ENCODE results near the gene KLHL34.

GRCh38 chrX:18927227-18927560, 56.7 kb downstream of the PHKA2 start:
- RRBS = no CpG with 5 or more reads among the region's 10 CpGs

DNA sequence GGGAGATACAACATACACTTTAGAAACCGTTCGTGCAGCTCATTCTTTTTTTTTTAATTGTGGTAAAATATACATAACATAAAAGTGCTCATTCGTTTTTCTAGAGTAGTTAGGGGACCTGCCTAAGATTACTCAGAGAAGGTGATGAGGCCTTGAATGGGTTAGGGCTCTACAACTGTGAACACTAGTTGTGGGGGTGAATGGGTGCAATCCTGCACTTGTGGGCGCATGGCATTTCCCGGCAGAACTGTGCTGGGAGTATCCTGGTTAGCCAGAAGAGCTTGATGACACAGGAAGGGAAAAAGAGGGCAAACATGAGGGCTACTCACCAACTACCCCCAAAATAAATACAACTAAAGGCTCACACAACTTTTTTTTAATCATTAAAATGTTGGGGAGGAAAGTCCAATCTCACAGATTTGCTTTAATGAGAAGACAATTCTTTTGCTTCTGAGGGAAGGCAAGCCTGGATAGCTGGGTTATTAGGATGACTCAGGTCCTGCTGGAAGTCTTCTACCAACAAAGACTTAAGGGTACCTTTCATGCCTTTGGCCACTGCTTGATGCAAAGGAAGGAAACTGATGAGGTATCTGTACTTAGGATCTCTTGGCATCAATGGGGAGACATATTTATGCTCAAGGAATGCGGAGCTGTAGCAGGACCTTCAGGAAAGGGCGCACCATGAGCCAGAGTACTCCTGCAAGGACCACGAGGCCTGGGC, 2.7 kb downstream of the PHKA2 start:
- RRBS = no CpG with 5 or more reads among the region's 8 CpGs

DNA sequence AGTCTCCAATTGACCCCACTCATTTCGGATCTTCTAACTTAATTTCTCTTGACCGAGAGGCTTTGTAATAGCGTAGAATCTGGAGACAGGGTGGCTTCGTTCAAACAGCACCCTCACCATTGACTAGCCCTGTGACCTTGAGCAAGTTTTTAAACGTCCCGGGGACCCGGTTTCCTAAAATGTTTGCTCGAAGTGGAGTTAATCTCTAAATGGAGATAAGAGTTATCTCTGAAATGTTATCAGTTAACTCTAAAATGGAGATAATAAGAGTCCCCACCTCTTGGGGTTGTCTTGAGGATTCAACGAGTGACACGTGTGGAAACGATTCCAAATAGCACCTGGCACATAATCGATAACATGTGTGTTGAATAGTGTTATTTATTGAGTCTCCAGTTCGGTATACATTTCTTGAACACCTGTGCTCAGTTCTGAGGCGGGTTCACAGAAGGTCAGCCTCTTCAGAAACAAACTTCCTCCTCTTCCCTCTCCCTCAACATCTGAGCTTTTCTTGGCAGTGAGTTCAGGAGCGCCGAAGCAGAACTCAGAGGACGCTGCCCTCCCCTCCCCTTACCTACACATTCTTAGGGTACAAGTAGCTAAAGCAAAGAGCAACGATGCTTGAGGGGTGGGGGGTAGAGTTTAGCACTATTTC, 823 bp downstream of the PDHA1 start:
- RRBS = no CpG with 5 or more reads among the region's 18 CpGs

- RRBS = no CpG with 5 or more reads among the region's 6 CpGs
Measured at GRCh38 chrX:19566412-19567049, 51.2 kb upstream of the MAP3K15 start.

DNA sequence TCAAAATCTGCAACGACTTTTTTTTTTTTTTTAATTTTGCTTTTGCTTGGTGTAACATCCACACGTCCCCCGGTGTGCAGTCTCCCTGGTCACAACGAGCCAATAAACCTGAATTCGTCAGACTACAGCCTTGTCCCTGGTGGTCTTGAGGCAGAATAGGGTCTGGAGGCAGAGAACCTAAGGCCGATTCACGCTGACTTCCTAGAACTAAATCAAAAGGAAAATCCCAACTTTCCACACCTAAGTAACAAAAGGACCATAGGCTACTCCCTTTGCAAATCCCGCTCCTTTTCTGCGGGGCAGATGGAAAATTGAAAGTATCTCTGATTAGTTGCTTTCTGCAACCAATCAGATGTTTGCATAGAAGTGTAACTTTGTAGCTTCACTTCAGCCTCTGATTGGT, 125.2 kb upstream of the MAP3K15 start:
- RRBS = no CpG with 5 or more reads among the region's 9 CpGs

DNA sequence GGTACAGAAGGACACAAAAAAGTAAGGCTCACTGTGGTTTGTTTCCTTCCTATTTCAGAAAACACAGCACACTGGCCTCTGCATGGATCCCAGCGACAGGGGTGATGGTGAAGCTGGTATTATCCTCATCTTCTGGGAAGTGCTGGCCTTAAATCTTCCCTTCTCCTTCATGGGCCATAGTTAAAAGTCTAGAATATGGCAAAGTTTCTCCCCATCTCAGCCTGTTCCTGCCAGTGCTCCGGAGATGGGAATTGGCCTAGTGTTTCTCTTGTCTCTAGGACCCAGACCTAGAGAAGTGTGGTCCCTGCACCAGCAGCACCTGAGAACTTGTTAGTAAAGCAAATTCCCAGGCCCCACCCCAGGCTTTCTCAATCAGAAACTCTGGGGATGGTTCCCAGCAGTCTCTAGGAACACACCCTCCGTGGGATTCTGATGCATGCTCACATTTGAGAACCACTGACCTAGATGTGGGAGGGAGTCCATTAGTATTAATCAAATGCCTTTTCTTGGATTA, 132.2 kb upstream of the MAP3K15 start:
- RRBS = no CpG with 5 or more reads among the region's 3 CpGs

DNA sequence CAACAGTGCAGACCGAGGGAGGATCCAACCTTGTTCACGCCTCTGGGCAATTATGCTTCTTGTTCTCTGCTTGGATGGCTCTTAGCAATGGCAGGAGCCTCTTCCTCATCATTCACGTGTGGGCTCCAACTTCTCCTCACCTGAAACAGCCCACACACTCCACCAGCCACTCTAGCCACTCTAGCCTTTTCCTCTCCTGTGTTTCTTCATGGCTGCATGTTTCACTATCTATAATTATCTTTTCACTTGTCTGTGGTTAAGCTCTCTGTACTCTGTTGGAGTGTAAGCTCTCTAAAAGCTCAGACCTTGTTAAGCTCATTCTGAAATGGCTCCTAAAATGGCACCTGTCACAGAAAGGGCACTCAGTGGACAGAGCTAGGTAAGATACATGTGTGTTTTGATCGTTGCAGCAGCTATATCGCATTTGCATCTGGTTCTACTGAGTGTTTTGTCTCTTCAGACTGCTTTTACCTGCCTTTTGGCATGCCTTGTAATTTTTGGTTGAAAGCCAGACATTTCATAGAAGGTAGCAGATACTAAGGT, 80.0 kb downstream of the SH3KBP1 start:
- RRBS = no CpG with 5 or more reads among the region's 5 CpGs

GRCh38 chrX:19824558-19824976, 62.8 kb downstream of the SH3KBP1 start:
- RRBS = no CpG with 5 or more reads among the region's 5 CpGs

- RRBS = no CpG with 5 or more reads among the region's 10 CpGs
Measured at GRCh38 chrX:19863474-19864285, 23.7 kb downstream of the SH3KBP1 start.

DNA sequence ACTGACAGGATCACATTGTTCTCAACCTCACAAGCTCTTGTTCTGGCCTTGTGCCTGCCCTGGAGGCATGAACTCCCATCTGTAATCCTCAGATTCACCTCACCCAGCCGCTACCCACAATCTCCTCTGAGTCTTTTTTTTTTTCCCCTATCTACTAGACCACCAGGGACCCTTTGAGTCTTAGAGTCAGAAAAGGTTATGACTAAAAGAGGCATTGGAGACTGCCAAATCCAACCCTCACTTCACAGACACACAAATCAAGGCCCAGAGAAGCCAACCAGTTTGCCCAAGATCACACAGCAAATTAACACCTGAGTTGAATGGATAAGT, 53.8 kb downstream of the MAP7D2 start:
- RRBS = no CpG with 5 or more reads among the region's 1 CpG

DNA sequence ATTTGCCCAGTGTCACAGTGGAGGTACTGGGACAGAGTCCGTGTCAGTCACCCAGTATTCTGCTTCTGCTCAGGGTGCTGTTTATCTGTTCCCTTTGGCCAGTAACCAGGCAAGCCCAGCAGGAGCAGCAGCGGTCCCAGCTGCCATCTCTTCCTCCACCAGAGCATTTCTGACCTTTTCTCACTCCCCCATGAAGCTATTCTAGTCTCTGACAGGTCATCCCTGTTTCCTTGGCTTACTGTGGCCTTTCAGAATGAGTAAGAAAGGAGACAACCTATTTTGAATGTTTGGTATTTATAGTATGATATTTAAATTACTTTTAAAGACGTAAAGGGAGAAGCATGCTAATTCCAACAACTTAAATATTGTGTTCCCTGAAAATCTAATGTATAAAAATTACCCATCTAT, 60.7 kb downstream of the RPS6KA3 start:
- RRBS = no CpG with 5 or more reads among the region's 3 CpGs

GRCh38 chrX:20263225-20263829, 3.4 kb downstream of the RPS6KA3 start:
- RRBS = no CpG with 5 or more reads among the region's 2 CpGs

- RRBS = 1% methylated on average over 5 of the region's 34 CpGs
Measured at GRCh38 chrX:20265956-20266369, 746 bp downstream of the RPS6KA3 start.

GRCh38 chrX:21655678-21656256, 2.4 kb downstream of the KLHL34 start:
- RRBS = no CpG with 5 or more reads among the region's 46 CpGs

DNA sequence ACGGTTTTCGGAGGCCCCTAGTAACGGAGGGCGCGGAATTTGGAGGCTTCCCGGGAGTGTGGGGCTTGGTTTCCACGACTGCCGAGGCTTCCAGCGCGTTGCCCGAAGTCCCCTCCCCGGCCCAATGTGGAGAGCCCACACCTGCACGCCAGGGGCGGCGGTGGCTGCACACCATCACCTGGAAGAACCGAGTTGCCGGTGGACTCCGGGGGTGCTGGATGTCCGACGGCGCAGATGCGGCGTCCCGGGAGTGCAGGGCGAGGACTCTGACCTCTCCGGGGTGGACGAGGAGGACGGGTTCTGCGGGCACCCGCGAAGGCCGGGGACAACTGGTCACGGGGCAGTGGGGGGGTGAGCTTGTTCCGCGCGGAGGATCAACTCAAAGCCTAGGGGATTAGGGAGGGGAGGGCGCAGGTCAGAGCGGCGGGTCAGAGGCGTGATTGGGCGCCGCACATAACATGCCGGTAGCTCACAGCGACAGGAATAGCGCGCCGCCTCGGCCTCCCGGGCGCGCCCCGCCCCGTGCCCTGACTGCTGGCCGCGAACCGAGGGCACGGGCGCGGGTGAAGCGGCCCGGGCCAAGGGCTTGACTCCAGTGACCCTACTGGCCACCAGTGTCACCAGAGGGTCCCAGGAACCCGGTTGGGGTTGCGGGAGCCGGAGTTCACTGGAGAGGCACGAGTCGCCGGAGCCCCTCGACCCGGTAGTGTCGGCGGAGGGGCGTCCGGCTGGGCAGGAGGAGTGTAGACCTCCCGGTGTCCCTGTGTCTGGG, at the start of gene KLHL34:
Gene KLHL34, minus strand, starts transcription at position 331 of the 772 bp plus-strand sequence.
- RRBS = 12% methylated on average over 44 of the region's 74 CpGs

- RRBS = no CpG with 5 or more reads among the region's 27 CpGs
Measured at GRCh38 chrX:21855991-21856390, 204 bp downstream of the YY2 start.

GRCh38 chrX:21943566-21944183, 3.2 kb downstream of the SMS start:
- RRBS = no CpG with 5 or more reads among the region's 8 CpGs

- RRBS = no CpG with 5 or more reads among the region's 2 CpGs
Measured at GRCh38 chrX:22314576-22315186, 42.0 kb downstream of the CBLL2 start.

DNA sequence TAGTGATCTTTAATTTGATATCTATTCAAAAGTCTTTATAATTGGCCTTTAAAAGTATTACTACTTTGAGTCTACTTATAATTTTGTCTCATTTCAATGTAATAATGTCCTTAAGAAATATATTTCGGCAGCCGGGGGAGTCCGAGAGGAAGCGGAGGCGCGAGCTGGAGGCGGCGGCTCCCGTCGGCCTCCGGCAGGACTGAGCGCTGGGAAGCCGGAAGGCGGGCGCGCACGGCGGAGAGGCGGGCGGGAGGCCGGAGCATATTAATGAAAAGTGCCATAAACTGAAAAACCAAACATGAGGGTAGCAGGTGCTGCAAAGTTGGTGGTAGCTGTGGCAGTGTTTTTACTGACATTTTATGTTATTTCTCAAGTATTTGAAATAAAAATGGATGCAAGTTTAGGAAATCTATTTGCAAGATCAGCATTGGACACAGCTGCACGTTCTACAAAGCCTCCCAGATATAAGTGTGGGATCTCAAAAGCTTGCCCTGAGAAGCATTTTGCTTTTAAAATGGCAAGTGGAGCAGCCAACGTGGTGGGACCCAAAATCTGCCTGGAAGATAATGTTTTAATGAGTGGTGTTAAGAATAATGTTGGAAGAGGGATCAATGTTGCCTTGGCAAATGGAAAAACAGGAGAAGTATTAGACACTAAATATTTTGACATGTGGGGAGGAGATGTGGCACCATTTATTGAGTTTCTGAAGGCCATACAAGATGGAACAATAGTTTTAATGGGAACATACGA, 75.9 kb downstream of the DDX53 start:
- RRBS = no CpG with 5 or more reads among the region's 24 CpGs

DNA sequence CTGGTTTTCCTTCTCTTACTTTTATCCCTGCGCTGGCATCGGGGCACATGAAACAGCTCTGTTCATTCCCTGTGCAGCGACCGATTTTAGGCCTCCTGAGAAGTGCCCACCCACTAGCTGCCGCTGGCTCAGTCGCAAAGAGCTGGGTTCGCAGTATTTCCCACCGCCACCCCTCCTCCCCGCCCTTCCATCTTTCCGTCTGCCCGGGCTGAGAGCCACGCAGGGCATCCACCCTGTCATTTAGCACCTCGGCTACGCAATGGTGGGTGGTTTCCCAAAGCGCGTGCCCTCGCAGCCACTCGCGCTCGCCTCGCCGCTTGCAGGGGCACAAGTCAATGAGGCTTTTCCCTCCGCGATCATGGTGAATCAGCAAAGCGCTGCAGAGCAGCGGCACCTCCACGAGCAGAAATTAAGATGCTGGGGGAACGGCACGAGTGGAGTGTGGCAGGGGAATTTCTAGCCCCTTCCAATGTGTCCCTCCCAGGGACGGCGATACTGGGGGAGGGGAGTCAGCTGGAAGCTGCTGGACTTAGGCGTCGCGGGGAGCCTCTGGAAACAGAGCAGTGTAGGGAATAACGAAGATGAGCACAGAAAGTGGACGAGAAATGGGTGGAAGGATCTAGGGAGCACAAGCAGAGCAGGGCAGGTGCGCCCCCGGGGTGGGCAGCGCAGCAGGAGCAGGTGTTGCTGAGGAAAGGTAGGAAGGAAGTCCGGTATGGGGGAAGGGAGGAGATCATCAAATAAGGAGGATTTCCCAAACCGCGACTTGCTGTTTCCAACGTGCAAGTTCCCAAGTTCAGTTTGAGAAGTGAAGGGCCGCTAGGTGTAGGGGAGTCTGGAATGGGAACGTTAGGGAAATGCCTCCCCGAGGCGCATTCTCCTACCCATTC, 2.4 kb upstream of the PTCHD1 start:
- RRBS = 8% methylated on average over 3 of the region's 47 CpGs

Measured in AG10803 (cell line).